ENCODE results near the genes KBTBD3, SLN, C11orf65 and ZC3H12C.

DNA sequence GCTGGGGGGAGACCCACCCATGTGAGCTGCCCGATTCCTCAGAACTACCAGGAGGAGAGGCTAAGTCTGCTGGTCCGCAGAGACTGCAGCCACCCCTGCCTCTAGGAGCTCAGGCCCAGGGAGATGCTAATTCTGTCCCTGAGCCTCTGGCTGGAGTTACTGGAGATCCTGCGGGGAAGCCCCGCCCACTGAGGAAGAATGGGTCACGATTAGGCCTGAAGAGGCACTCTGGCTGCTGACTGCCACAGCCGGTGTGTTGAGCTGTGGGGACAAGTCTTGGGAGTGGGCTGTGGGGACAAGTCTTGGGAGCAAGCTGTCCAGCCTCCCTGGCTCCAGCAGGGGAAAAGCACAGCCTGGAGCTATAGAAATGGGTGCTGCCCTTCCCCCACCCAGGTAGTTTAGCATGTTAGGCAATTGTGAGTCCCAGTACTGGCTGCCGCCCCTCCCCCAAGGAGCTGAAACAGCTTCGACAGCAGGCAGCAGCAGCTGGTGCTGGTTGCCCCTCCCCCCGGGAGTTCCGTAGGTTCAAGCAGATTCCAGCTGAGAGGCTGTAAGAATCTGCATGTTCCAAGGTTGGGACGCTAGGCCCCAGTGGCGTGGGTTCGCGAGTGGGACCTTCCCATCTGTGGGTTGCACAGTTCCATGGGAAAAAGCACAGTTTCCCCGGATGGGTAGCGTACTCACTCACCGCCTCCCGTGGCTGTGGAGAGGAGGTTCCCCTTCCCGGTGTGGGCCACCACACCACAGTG, 61.7 kb downstream of the MSANTD4 start:
- PRO-cap: no peak

GRCh38 chr11:106076448-106077498, at the start of gene KBTBD3:
Gene KBTBD3 (minus strand): TSS chr11:106077347.
- PRO-cap: unidirectional peak, plus-strand start at chr11:106076544; bidirectional peak, plus-strand start at chr11:106076942, minus-strand start at chr11:106076980; bidirectional peak, plus-strand start at chr11:106077017, minus-strand start at chr11:106077030; bidirectional peak, plus-strand start at chr11:106077542, minus-strand start at chr11:106077348

GRCh38 chr11:106378750-106379135, 301.3 kb downstream of the AASDHPPT start:
- PRO-cap: no peak

GRCh38 chr11:106533897-106534375, 456.5 kb downstream of the AASDHPPT start:
- PRO-cap: no peak

- PRO-cap: no peak
Observed at GRCh38 chr11:107711885-107712321, at the start of gene SLN. Gene SLN (minus strand): TSS chr11:107712056.

DNA sequence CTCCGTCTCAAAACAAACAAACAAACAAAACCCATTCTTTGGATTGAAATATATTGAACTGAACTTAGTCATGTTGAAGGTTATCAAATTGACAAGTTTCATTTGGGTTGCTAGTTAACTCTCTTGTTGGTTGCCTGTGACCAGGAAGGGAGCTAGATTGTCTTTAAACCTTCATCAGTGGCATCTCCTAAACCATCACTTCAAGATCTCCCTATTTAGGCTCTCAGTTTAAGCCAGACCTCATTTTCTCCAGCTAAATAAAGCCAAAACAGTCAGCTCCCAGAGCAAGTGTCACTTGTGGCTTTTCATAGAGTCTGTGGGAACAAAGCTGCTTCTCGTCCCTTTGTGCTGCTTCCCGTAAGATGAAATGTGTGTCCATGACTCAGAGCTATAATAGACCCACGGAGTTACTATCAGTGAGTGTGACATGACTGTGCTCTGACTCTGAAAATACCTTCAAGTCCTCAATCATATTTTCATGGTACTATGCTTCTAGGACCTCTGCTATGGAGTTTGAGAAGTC, 57.2 kb upstream of the SLN start:
- PRO-cap: no peak

- PRO-cap: no peak
Observed at GRCh38 chr11:108009470-108010417, 1.0 kb downstream of the CUL5 start.

GRCh38 chr11:108223885-108224351, 1.1 kb downstream of the ATM start:
- PRO-cap: no peak

DNA sequence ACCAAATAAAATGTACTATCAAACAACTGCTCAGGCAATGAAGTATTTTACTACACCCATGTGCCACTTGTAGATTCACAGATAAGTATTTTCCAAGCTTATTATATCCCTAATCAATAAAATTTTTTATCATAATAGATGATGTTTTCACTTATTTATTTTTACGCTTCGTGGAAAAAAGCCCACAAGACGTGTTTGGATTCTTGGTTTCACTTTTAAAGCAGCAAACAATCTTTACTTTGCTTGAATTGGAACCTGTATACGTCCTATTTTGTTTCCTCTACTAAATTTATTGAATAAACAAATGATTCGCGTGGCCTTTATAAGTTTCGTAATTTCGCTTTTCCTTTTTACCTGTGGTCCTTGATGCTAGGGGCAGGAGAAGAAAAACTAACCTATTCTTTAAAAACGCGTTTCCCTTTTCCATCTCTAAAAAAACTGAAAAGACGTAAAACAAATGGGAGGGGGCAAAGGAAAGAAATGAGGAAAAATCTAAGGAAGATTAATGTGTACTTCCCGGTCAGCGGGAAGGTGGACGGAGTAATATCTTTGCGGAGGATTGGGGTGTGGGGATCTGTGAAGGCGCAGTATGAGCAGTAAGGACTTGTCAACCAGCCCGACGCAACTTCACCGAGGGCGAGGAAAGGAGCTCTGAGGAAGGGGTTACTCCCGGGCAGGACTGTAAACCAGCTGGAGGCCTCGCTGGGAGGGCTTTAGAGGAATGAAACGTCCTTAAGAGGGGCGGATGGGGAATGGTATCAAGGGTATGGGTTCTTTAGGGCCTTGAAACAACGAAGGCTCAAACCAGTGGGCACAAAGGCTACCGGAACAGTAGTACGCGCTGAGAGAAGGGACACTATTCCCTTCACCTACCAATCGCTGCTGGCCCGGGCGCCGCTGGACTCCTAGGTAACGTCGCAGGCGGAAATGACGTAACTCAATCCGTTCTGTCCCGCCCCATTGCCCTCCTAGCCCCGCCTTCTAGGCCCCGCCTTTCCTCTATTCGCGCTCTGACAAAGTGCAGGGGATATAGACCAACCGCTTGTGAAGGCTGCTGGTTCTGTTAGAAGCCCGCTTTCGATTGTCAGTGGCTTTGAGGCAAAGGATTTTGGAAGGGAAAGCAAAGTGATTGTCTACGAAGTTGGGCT, at the start of gene C11orf65:
Gene C11orf65 (minus strand): TSS at position 932 of the 1,148 bp plus-strand sequence.
- PRO-cap: bidirectional peak, plus-strand start at position 600 of the sequence, minus-strand start at position 653 of the sequence; bidirectional peak, plus-strand start at position 1,045 of the sequence, minus-strand start at position 833 of the sequence

DNA sequence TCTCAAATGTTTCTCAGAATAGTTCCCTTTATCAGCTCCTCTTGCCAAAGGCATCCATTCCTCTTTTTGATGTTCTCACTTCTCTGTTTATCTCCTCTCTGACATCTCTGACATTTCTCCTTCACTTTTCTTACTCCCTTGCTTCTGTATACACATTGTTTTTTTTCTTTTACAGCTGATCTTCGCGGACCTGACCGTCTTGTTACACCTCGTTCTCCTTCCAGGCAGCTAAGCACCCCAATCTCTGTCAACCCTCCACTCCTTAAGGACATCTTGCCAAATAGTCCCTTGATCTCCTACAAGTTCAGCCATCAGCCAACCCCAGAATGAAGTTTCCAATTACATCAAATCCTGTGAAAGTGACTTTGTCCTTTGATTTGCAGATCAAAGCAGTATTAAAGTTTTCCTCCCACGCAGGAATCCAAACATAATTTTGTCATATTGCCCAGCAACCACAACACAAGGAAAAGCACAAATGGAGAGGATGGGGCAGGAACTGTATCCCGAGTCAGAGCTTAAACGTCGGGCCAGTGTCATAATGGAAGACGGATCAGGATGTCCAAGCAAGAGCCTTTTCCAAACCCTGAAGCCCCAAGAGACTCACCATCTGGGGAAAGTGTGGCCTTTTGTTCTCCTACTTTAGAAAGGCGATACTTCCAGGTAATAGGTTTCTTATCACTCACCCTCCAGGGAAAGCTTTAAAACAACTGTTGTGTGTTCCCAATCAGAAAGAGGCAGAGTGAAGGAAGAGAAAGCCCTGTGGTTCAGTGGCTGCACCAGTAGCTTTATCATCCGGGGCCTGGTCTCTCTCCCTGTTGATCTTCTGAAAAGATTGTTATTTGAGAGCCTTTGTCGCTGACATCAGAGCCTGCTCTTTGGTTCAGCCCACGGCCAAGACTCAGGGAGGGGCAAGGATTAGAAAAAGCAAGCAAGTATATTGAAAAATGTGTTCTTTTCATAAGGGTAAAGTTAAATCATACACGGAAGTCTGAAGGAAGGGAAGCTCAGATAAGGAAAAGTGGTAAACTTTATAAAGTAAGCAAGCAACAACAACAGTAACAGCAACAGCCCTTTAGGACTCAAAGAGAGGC, 41.8 kb downstream of the EXPH5 start:
- PRO-cap: no peak

DNA sequence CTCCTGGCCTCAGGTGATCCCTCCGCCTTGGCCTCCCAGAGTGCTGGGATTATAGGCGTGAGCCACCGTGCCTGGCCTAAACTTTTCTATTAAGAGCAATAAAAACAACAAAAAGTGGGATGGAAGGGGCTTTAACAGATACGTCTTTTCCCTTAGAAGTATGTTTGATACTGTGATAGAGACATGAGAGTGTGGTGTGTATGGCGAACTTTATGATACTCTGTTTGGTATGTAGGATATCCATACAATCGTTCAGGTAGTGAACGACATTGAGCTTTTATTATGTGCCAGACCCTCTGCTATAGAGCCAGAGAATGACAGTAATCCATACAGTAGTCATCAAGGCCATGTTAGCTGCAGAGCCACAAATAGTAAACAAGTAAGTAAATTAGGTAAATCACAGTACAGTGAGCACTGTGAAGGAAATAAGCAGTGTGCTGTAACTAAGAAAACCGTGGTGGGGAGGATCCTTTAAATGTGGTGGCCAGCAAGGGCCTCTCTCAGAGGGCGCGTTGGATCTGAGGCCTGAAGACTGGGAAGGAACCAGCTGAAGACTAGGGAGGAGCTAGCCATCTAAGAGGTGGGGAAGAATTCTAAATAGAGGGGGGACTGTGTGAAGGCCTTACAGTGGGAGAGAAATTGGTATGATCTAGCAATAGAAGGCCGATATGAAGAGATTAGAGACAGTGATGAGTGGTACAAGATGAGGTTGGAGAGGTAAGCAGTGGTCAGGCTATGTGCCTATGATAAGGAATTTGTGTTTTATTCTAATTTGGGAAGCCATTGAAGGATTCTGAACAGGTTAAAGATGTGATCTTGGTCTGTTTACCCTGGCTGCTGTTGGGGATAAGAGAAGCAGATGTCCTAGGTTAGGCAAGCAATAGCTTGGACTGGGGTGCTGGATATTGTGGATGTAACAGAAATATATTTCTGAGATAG, 141.6 kb downstream of the DDX10 start:
- PRO-cap: no peak

DNA sequence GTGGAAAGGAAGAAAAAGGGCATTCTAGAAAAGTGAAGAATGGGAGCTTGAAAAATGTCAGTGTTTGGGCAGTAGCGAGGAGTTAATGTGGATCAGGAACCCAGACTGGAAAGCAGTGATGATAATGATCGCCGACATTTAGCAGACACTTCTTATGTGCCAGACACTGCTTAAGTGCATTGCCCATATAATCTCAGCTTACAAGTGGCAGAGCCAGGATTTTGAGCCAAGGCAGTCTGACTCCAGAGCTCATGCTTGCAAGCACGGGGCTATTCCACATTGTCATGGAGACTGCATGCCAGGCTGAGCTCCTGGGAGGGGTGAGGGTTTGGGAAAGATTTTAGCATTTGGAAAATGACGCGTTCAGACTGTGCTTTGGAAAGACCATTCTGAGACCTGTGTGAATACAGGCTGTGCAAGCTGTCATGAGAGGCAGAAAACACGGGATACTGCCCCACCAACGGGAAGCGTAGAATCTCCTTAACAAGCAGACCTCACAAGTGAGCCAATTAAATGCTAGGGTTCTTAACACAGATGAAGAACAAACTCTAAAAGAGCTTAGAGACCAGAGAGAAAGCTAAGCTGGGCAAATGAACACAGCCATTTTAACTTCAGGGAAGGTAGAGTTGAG, 302.8 kb downstream of the DDX10 start:
- PRO-cap: no peak

- PRO-cap: unidirectional peak, plus-strand start at chr11:110092484; bidirectional peak, plus-strand start at chr11:110092799, minus-strand start at chr11:110092752; bidirectional peak, plus-strand start at chr11:110093319, minus-strand start at chr11:110093219
Observed at GRCh38 chr11:110092442-110093462, at the start of gene ZC3H12C. Gene ZC3H12C (plus strand): TSS chr11:110093392.

DNA sequence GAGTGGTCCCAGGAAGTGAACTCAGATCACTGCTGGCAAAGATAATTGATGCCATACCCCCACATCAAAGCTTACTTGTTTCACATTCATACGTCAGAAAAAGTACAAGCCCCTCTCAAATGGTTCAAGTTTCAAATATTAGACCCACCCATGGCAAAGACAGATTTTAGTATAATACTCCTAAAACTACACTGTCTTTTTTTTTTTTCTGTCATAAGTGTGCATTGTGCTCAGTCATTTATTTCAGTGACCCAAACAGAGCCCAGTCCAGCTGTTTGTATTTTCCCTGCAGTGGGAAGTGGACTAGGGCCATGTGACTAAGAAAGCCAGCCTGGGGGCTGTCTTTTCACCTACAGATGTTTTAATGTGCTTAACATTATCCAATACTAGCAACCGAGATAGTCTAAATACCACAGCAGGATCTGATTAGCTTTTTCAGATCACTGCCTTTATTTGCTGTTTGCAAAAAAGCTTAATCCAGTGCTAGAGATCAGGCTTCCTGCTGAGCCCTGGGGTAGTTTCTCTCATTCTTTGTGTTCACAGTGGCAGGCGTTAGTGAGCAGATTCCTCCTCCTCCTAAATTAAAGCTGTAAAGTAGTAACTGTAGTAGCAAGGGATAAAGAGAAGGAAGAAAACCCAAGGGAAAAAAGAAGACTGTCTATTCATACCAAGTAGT, 34.9 kb downstream of the ZC3H12C start:
- PRO-cap: no peak

DNA sequence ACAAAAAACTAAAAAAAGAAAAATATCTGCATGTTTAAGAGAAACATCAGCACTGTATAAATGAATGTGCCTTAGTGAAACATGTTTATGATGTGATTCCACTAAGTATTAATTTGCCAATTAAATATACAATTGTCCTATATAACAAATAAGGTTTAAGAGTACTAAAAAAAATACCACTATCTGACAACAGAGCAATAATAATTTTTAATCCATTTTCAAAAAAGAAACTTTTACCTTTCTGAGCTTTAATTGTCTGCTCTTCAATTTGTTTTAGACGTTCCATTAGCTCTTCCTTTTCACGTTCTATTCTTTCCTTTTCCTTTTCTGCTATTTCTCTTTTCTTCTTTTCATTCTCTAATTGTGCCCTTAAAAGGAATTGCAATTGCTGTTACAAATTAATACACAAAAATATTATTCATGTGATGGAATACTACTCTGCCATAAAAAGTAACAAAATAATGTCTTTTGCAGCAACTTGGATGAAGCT, 48.9 kb downstream of the RDX start:
- PRO-cap: no peak

DNA sequence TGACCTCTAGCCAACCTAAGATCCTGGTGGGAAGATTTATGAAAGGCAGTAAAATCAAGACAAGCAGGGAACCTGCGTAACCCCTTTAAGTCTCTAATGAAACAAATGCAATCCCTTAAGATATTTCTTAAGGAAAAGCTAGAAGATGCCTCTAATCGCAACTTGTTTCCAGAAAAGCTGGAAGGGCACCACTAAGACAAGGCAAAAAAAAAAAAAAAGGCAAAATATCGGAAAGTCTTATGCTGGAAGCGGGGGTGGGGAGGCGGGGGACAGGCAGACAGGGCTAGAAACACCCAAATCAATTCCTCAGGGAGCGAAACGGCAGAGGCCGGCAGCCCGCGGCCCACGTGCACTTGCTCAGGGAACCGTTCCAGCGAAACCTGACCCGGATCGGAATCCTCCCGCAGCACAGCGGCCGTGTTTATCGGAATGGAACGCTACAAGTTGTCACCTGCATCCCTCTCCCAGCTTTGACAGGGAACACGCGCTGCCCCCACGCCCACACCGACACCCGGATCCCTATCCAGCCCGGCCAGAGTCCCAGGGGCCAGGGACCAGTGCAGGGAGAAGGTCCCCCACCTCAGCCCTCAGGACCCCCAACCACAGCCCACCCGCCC, 1.3 kb downstream of the ARHGAP20 start:
- PRO-cap: no peak

DNA sequence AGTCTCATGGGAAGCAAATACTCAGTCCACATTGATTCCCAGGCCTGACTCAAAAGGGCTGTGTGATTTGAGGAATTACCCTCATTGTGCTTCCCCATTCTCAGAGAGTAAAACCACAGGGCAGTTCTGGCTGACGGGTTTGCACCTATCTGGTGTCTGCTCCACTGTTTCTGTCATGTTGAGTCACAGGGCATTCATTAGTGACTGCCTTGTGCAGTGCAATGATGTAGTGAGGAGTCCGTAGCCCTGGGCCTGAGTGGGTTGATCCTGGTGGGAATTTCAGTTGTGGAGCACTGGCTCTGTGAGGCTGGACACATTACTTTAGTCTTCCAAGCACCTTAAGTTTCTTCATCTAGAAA, 85.3 kb upstream of the ARHGAP20 start:
- PRO-cap: no peak

GRCh38 chr11:111351267-111351801, 27.7 kb downstream of the POU2AF1 start:
- PRO-cap: no peak

GRCh38 chr11:111378150-111379078, 661 bp downstream of the POU2AF1 start:
- PRO-cap: no peak

- PRO-cap: no peak
Observed at GRCh38 chr11:111416892-111417556, 37.9 kb upstream of the POU2AF1 start.

All from jejunum (tissue), 1 donor.